ENCODE data around the gene HOMEZ.

DNA sequence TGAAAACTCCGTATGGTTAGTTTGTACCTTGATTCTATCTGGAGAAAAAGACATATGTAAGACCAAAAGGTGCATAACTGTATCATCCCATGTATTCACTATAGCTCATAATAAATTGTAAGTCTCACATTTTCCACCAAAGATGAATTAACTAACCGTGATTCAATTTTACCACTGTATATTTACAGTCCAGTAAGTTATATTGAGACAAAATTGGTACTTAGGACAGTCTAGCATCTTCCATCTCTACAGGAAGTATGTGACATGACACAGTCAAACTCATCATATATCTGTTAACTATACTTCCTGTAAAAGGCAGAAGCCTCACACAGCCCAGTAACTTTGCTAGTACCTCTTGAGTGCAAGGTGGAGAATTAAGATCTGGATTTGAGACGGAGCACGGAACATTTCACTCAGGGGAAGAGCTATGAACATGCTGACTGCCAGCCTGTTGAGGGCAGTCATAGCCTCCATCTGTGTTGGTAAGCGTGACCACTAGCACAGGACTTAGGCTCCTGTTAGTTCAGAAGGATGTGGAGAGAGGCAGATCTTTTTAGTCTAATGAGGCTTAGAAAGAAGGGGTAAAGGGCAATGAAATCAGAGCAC lies 333.7 kb upstream of the OR4E1 start:
- PRO-cap, 2 experiments: no peak in any of the 2 experiments

DNA sequence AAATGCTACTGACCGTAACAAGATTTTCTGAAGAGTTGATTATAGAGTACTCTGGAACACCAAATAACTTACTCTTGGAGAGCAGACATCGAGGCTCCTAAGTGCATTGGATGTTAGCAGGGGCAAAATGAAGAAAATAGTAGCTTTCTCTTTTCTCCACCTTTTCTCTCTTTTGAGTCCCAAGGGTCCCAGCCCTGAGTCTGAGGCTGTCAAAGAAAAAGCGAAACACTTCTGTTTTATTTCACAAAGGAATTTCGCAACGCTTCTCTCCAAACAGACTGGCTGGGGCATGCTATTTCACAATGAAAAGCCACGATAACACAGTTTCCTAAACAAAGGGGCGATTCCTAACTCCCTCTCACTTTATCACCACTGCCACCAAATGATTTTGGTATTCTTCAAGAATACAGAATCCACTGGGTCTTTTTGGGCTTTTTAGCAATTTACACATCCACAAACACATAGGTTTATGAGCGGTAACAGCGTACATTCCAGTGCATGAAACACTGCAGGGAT lies 161.3 kb downstream of the DAD1 start:
- PRO-cap, 2 experiments: no peak in any of the 2 experiments

DNA sequence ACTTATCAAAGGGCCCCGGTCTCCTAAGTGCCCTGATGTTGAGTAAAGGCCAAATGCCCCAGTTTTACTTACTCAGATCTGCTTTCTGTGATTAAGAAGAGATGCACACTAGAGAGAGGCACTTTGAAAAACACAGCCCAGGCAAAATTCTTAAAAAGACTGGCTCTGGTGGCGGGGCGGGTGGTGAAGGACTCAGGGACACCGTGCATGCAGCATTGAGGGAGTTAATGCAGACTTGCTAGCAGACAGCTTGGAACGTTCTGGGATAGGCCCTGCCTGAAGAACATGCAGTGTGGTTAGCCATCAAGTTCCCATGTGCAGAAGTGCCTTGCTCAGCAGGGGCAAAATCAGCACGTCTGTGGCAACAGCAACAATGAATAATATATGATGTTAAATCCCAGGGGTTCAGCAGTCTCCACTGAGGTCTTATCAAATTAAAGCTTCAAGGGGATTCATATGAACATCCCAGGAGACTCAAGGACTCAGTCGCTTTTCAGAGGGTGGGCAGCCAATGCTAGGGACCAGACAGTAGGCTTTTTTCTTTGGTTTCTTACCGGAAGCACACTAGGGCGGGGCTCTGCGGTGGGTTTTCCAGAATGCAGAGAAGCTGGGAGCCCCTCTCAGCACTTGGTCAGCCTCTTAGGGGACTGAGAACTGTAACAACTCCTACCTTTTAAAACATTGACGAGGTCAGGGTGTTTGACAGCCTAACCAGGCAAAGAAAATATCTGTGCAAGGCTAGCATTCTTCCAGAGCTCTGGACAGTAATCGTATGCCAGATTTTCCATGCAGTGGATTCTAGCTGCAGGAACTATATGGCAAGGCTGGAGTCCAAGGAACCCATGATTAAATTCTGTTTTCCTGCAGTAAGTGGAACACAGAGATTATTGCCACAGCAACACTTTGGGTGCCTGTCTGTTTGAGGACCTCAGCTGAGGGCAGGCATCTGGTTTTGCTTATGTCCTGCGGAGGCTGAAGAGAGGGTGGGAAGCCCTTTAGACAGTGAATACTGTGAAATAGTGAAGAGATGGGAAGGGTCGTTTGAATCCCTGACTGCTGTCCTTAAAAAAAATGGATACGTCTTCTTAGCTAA lies 104.7 kb downstream of the DAD1 start:
- PRO-cap, 2 experiments: peak in 1 of 2 experiments; most common plus-strand start position 959 of the sequence (in 1)

- PRO-cap, 2 experiments: no peak in any of the 2 experiments
Measured at GRCh38 chr14:22501477-22501770, 87.6 kb downstream of the DAD1 start.

DNA sequence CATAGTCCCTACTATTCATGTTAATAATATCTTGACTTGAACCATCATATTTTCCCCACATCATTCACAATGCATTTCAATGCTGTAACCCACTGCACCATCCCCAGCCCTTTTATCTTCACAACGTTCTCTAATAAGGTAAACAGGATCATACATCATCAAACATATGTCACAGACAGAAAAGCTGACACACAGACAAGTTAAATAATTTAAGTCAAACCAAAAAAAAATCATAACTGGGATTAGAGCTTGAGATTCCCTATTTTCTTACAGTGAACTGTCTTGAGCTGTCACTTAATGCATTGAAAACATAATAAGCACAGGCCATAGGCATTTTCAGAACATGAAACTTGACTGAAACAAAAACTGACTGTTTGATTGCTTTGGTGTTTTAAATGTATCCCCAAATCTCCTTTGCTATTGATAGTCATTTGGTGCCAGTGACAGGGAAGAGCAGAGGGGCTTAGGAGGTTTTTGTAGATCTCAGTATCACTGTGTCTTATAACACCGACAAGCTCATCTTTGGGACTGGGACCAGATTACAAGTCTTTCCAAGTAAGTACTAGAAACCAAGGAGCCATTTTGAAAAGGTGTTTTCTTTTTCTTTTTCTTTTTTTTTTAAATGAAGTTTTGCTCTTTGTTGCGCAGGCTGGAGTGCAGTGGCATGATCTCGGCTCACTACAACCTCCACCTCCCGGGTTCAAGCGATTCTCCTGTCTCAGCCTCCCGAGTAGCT lies 81.7 kb downstream of the DAD1 start:
- PRO-cap, 2 experiments: no peak in any of the 2 experiments

DNA sequence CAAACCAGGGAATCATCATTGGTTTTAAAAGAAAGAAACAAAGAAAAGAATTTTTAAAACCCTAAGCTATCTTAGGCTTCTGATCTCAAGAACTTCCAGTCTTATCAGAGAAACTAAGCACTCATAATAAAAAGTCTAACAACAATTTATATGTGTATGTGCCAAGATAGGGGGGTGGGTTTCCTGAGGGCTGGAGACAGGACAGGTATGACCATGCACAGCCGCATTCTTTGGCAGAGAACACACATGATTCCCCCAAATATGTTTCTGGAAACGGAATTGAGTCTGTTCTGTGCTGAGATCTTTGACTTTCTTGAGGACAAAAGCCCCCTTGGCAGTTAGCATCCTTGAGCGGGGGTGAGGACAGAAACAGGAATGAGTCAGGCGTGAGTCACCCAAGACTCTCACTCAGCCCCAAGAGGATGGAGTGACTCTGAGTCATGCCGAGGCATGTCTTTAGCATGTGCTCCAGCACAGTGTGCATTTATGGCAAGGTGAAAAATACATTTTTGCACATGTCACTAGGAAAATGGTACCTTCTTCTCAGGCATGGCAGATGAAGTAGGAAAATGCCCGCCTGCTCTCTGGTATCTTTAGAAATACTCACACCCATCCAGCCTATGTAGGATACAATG lies 52.2 kb downstream of the DAD1 start:
- PRO-cap, 2 experiments: no peak in any of the 2 experiments

- PRO-cap, 2 experiments: no peak in any of the 2 experiments
Measured at GRCh38 chr14:22547195-22547936, 41.7 kb downstream of the DAD1 start.

- PRO-cap, 2 experiments: no peak in any of the 2 experiments
Measured at GRCh38 chr14:22548385-22548718, 40.7 kb downstream of the DAD1 start.

DNA sequence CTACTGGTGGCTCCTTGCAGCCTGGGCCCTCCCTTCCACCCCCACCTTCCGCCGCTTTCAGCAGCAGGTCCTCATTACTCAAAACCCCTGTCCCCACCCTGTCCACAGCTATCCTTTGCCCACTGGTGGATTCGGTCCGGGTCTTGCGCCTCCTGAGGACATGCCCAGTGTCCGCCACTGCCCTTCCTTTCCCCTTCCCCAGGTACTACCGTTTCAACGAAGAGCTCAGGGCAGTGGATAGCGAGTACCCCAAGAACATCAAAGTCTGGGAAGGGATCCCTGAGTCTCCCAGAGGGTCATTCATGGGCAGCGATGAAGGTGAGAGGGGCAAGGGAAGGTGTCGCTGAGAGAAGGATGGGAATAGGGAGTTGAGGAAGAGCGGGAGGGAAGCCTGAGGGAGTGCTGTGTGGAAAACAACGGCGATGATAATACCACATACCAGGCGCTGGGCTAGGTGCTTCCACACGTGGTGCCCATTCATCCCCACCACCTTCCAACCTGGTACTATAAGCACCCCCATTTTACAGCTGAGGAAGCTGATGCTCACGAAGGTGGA lies 8.7 kb downstream of the MMP14 start:
- PRO-cap, 2 experiments: no peak in any of the 2 experiments

DNA sequence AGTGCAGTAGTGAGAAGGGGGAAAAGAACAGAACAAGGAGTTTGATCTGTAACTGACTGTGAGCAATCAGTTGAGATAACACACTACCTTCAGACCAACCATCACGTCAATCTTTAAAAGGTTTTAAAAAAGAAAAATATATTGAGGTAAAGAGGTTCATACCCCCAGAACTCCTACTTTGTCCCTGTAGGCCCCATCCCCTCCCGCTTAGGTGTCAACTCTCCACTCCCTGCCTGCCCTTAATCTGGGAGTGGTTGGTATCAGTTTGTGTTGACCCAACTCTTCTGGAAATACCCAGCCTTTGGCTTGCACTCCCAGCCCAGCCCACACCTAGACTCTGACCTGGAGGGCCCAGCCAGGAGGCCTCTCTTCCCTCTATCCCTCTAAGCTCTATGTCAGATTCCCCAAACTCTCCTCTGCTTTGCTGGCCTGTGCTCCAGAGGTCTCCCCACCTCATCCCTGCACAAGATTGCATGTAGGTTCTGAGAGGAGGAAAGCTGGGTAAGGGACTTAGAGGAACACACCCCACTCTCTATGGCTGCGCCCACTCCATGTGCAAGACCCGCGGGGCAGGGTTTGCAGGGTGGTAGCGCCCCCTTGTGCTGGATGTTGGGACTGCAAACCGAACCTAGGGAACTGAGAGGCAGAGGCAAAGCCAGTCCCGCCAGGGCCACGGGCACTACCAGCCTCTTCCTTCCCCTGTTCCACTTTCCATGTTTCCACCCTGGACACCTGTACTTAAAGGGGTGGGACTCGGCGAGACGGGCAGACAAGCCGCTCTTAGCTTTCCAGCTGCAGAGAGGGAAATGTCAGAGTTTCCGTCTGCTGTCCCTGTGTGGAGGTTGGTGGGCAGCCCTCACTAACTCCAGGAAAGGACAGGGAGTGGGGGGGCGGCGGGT lies 16.5 kb downstream of the MMP14 start:
- PRO-cap, 2 experiments: no peak in any of the 2 experiments

- PRO-cap, 2 experiments: no peak in any of the 2 experiments
Measured at GRCh38 chr14:22976374-22977567, 5.6 kb downstream of the AJUBA start.

- PRO-cap, 2 experiments: no peak in any of the 2 experiments
Measured at GRCh38 chr14:23058419-23059203, 1.3 kb upstream of the CDH24 start.

DNA sequence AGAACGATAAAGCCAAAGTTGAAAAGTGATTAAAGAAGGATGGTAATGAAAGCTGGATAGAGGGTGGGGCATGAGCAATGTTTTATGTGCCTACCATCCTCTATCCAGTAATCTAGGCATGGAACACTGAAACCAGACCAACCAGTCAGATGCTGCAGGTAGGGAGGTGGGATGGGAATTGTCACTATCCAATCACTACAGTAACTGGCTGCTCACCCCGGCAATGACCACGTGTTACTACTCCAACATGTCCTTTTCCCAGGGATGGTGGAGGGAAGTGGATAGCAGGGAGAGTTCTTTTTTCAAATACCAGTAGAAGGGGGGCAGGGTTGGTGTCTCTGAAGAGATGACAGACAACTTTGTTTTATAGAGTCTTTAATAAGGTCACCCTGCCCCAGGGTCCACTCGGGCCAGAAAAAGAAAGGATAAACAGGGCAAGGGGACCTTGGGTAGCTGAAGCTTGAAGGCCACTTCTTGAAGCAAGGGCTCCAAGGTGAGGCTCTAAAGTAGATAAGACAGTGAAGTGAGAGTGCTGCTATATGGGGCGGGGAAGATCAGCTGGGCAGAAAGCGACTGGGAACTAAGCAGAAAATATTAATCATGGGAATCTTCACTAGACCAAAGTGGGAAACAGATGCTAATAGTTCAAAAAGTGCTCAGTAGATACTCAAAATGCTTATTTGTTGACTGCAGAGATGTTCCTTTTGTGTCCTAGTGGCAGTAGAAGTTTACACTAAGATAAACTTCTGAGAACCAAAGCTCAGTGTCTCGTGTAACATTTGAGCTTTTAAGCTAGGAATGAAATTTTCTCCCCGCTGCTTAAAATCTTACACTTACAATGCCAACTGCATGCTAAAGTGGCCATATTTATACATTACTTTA lies 14.8 kb upstream of the CDH24 start:
- PRO-cap, 2 experiments: no peak in any of the 2 experiments

DNA sequence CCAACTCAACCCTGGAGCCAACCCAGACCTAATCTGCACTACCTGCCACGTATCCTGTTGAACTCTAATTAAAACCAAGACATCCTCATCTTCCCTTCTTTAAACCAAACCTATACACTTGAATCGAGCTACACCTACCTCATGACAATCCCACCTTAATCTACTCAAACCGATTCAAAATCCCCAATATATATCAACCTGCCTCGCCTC lies 860 bp downstream of the ACIN1 start:
- PRO-cap, 2 experiments: no peak in any of the 2 experiments

DNA sequence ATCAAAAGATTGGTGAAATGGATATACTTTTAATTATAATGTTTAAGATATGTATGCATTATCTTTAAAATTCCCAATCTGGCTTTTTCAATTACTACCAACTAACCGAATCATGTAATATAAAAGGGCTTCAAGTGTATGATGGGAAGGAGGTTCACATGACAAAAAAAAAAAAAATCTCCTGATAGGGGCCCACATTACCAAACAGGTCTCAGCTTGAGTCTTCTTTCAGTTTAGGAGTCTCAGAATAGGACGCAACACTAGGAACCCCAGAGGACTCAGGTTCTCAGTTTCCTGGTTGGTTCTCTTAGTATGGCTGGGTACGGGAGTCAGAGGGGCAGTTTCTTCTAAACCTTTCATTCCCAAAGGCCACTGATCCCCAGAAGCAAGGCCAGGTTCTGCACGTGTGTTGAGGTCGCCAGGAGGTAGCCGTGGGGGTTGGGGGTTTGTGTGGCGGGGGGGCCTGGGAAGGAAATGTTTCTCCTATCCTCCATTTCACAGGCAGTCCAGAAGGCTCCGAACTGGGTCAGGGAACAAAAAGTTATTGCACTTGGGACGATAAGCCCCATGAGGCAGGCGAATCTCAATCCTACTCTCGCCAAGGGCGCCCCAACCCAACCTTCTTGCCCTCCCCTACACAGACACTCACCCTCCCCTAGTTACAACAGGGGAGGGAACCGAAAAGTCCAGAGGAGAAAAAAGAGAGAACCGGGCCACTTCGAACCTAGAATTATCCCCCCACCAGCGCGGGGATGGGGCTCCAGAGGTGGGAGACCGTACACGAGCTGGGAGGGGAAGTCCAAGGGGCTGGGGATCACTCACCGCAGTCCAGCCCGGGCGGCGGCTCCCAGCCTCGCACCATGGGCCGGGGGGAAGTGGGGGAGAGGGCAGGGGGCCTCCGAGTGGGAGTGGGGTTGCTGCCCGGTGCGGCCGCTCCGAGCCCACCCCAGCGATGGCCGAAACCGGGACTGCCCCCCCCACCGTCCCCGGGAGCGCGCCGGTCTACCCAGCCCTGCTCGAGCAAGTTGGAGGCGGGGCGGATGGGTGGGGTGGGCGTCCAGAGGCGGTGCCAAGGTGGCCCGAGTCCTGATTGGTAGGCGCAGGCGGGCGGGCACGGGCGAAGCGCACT lies at the start of gene HOMEZ:
Gene HOMEZ (minus strand): TSS at position 1,042 of the 1,129 bp plus-strand sequence.
- PRO-cap, 2 experiments: peak in 2 of 2 experiments; most common plus-strand start position 231 of the sequence (in 1); most common minus-strand start position 1,027 of the sequence (in 2)

DNA sequence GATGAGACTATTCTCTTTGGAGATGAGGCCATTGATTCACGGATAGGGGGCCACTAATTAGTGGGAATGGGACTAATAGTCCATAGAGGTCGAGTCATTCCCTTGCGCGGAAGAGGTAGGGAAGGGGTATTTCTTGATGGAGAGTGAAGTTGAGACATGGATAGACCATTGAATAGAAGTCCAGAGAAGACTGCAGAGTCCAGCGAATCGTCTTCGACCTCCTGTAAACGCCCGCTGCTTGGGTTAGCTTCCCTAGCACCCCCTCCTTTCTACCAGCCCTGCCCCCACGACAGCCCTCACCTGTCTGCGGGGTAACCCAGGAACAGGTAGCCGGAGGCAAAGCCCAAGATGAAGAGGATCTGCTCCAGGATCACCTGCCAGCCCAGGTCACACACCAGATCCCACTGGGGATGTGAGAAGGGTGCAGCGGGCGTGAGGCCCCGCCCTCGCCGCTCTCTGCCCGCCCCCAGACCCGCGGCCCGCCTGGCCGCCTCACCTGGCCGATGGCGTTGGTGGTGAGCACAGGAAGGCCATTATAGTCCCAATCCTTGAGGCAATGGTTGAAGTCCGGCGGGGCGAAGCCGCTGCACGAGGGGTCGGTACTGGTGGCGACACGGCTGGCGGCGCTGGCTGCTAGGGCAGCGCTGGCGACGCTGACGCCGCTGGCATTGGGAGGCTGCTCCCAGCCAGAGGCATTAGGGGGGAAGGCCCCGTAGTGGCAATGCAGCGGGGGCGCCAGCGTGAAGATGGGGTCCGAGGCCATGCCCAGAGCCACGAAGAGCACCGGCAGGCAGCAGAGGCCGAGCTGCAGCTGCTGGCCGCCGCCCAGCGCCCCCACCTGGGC lies 1.0 kb downstream of the SLC22A17 start:
- PRO-cap, 2 experiments: no peak in any of the 2 experiments

GRCh38 chr14:23382642-23383266 lies 5.9 kb downstream of the CMTM5 start:
- PRO-cap, 2 experiments: no peak in any of the 2 experiments

DNA sequence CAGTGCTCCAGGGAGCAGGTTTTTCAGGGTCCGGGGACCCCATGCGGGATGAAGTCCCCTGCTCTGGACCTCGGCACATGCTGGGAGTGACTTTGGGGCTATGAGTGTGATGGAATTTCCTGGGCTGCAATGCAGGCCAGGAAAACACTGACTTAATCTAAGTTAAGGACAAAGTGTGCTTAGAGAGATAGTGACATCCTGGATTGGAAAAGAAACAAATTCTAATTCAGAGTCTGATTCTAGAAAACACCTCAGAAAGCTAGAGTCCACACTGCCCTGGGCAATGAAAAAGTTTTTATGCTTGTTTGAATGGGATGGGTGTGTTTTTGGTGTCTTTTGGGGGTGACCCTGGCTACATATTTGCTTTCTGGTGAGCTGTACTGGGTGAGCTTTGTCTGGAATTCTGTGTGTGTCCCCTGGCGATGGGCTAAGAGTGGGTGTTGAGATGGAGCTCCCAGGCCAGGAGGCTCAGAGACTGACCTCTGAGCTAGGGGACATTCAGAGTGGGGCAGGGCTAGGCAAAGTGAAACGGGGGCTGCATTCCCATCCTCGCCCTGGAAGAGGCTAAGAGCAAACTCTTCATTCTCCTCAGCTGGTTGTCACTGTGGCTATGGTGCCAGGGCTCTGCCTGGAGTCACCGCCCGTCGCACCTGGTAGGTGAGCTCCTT lies 6.4 kb upstream of the MYH6 start:
- PRO-cap, 2 experiments: no peak in any of the 2 experiments

DNA sequence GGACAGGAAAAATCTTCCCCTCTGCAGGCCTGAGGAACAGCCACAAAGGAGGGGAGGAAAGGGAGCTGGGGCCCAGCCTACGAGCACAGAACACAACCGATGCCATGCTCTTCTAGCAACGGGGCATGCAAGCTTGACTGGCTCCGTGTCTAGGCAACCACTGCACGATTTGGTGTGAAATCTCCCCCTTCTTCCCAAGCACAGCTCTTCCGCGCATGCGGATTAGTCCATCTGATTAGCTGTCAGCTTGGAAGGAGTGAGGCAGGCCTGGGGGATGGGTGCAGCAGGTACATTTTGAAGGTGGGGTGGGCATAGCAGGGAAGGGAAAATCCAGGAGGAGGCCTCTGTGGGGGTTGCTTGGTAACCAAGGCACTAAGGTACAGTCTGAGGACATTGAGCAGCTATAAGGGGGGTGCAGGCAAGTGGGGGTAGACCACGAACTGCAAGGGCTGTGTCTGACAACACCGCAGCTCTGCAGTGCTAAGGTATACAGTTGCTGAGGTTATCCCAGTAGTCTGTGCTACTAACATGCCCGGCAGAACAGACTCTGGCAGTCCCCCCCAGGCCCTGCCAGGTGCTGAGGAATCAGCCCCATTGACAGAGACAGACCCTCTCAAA lies 1.4 kb upstream of the MYH7 start:
- PRO-cap, 2 experiments: no peak in any of the 2 experiments

GRCh38 chr14:23447814-23448368 lies 12.4 kb upstream of the MYH7 start:
- PRO-cap, 2 experiments: no peak in any of the 2 experiments

Measured in heart right ventricle (tissue), 2 donors.